Measurements from ENCODE around the genes CD164 and MICAL1.

- RAMPAGE, long total RNA = no peak
- RRBS, 2 experiments = no CpG with 5 or more reads among the region's 10 CpGs
CAGE:
- cytosol, long polyA minus RNA = no peak
- cytosol, long polyA plus RNA = no peak
- long polyA plus RNA = no peak
- nucleolus, long total RNA = no peak
- nucleus, long polyA plus RNA = no peak
- nucleus, long total RNA = no peak
Observed at GRCh38 chr6:108578364-108579465, 18.0 kb downstream of the FOXO3 start.

GRCh38 chr6:108588456-108588997, 27.8 kb downstream of the FOXO3 start:
- RAMPAGE, long total RNA = no peak
- RRBS, 2 experiments = no CpG with 5 or more reads among the region's 2 CpGs
CAGE:
- cytosol, long polyA minus RNA = no peak
- cytosol, long polyA plus RNA = no peak
- long polyA plus RNA = no peak
- nucleolus, long total RNA = no peak
- nucleus, long polyA plus RNA = no peak
- nucleus, long total RNA = no peak

- RAMPAGE, long total RNA = no peak
- RRBS, 2 experiments = no CpG with 5 or more reads among the region's 5 CpGs
CAGE:
- cytosol, long polyA minus RNA = no peak
- cytosol, long polyA plus RNA = no peak
- long polyA plus RNA = no peak
- nucleolus, long total RNA = no peak
- nucleus, long polyA plus RNA = no peak
- nucleus, long total RNA = no peak
Observed at GRCh38 chr6:108628982-108629508, 68.3 kb downstream of the FOXO3 start.

- RAMPAGE, long total RNA = no peak
- RRBS, 2 experiments = no CpG with 5 or more reads among the region's 7 CpGs
CAGE:
- cytosol, long polyA minus RNA = no peak
- cytosol, long polyA plus RNA = no peak
- long polyA plus RNA = no peak
- nucleolus, long total RNA = no peak
- nucleus, long polyA plus RNA = no peak
- nucleus, long total RNA = no peak
Observed at GRCh38 chr6:108686426-108687167, 125.9 kb downstream of the FOXO3 start.

GRCh38 chr6:108944634-108945381, 96.6 kb downstream of the ARMC2 start:
- RAMPAGE, long total RNA = no peak
- RRBS, 2 experiments = no CpG with 5 or more reads among the region's 9 CpGs
CAGE:
- cytosol, long polyA minus RNA = no peak
- cytosol, long polyA plus RNA = no peak
- long polyA plus RNA = no peak
- nucleolus, long total RNA = no peak
- nucleus, long polyA plus RNA = no peak
- nucleus, long total RNA = no peak

GRCh38 chr6:108951255-108951707, 103.1 kb downstream of the ARMC2 start:
- RAMPAGE, long total RNA = no peak
- RRBS, 2 experiments = no CpG with 5 or more reads among the region's 7 CpGs
CAGE:
- cytosol, long polyA minus RNA = no peak
- cytosol, long polyA plus RNA = no peak
- long polyA plus RNA = no peak
- nucleolus, long total RNA = no peak
- nucleus, long polyA plus RNA = no peak
- nucleus, long total RNA = no peak

DNA sequence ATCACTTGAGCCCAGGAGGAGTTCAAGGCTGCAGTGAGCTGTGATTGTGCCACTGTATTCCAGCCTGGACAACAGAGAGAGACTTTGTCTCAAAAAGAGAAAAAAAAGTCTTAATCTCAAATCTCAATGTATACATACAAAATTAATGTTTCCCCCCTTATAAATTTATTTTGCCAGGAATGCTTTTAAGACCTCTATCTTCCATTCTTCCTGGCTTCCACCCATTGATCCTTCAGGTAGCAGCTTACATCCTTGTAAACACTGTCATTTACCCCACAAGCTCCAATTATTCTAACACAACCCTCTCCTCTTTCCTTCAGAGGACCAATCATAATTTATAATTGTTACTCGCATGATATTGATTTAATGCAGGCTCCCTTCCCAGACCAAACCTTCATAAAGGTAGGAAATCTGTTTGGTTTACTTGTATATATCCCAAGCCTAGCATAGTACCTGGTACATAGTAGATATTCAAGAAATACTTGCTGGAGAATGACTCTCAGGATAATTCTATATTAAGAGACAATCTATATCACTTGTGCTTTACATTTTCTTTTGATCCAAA, 98.9 kb downstream of the SESN1 start:
- RAMPAGE, long total RNA = no peak
- RRBS, 2 experiments = no CpG with 5 or more reads among the region's 1 CpG
CAGE:
- cytosol, long polyA minus RNA = no peak
- cytosol, long polyA plus RNA = no peak
- long polyA plus RNA = no peak
- nucleolus, long total RNA = no peak
- nucleus, long polyA plus RNA = no peak
- nucleus, long total RNA = no peak

DNA sequence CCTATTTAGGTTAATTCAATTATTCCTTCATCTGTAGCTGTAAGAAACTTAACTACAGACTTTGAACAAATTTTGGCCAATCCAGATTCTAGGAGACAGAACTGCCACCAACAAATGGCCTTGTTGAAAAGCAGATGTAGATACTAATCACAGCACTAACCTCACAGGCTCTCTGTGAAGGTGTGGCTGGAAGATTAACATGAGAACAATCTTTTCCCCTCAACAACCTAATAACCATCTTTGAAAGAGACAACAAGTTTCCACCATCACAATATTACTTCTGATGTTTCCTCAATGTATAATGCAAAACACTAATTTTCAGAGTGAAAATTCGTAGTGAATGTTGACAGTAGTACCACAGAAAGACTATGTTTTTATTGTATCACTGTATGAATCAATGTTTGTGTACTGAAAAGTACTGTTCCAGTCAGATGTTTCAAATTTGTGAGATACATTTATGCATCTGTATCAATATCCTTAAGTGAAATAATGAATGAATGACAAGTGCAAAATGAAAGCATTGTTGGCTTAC, 87.7 kb downstream of the SESN1 start:
- RAMPAGE, long total RNA = no peak
- RRBS, 2 experiments = no CpG with 5 or more reads among the region's 1 CpG
CAGE:
- cytosol, long polyA minus RNA = no peak
- cytosol, long polyA plus RNA = no peak
- long polyA plus RNA = no peak
- nucleolus, long total RNA = no peak
- nucleus, long polyA plus RNA = no peak
- nucleus, long total RNA = no peak

DNA sequence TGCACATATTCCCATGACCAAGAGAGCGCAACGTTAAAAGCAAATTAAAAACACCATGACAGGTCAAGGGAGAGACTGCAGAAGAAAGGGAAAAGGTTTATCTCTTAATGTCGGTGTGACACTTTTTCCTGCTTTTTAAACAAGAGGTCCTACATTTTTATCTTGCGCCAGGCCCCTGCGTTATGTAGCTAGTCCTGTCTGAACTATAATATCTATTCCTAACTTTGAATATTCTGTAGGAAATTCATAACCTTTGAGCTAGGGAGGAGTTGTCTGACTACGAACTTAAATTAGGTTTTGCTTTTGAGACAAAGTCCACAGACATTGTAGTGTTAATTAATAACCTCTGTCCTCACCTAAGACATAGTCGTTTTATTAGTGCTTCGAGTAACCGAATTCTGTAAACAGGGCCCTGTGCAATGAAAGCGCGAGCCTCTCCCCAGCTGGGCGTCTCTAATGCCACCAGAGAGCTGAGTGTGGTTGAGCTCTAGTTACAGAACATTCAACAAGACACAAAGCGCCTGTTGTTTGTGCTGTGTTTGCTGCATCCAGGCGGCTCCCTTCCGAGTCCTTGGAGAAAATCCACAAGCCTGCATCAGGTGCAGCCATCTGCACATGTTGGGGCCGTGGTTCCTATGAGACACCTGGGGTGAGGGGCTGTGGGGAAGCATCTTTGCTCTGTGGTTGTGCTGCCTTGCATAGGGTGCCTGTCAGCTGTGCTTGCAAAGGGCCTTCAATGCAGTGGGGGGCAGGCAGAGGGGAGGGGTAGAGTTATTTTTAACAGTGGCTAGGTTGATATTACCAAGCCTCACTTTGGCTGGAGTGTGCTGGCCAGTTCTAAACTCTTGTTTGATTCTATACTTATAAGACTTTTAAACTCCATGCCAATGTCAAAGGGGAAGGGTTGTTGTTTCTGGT, 63.9 kb downstream of the CD164 start:
- RAMPAGE, long total RNA = no peak
- RRBS, 2 experiments = no CpG with 5 or more reads among the region's 16 CpGs
CAGE:
- cytosol, long polyA minus RNA = no peak
- cytosol, long polyA plus RNA = no peak
- long polyA plus RNA = no peak
- nucleolus, long total RNA = no peak
- nucleus, long polyA plus RNA = no peak
- nucleus, long total RNA = no peak

GRCh38 chr6:109372911-109373934, 9.0 kb downstream of the CD164 start:
- RAMPAGE, long total RNA = no peak
- RRBS, 2 experiments = no CpG with 5 or more reads among the region's 6 CpGs
CAGE:
- cytosol, long polyA minus RNA = no peak
- cytosol, long polyA plus RNA = no peak
- long polyA plus RNA = no peak
- nucleolus, long total RNA = no peak
- nucleus, long polyA plus RNA = no peak
- nucleus, long total RNA = no peak

DNA sequence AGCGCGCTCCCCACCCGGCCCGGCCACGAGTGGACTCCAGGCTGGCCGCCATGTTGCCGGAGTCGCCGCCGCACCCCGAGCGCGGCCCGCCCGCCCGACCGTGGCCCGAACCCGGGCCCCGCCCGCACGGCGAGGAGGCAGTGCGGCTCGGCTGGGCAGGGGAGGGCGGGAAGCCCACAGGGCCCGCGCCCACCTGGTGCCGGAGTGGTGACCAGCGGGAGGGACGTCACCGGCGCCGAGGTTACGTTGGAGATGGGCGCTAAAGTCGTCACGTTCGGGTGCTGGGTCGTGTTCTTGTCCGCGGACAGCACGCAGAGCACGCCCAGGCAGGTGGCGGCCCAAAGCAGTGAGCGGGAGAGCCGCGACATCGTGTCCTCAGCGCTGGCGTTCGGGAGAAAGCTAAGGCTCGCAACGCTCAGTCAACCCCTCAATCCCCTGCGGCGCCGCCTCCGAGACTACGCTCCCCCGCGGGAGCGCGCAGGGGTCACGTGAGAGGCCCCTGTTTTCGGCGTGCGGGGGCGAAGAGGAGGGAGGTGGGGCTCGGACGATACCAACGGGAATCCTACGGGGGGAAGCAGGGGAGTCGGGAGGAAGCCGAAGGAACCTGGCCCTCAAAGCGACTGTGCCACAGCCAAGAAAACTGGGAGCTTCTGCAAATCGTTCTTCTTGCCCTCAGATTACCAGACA, at the start of gene CD164:
Gene CD164, minus strand, starts transcription at position 457 of the 687 bp plus-strand sequence.
- RAMPAGE, long total RNA = start-site peak on the minus strand centred at position 432 of the sequence, 81 bp wide, 4,152 and 4,378 reads in 2 replicates
- RRBS, 2 experiments = under 1 to 2% methylated on average over 22 to 24 of the region's 76 CpGs
CAGE:
- cytosol, long polyA minus RNA = start-site peak on the minus strand centred at position 296 of the sequence, 10 bp wide, 41 reads; start-site peak on the minus strand centred at position 442 of the sequence, 107 bp wide, 734 reads
- cytosol, long polyA plus RNA = start-site peak on the minus strand centred at position 446 of the sequence, 104 bp wide, 2,512 and 2,560 reads in 2 replicates
- long polyA plus RNA = start-site peak on the minus strand centred at position 422 of the sequence, 55 bp wide, 1,649 and 2,141 reads in 2 replicates
- nucleolus, long total RNA = start-site peak on the minus strand centred at position 433 of the sequence, 70 bp wide, 1,024 reads
- nucleus, long polyA plus RNA = start-site peak on the minus strand centred at position 431 of the sequence, 73 bp wide, 928 and 1,207 reads in 2 replicates
- nucleus, long total RNA = no peak

- RAMPAGE, long total RNA = no peak
- RRBS, 2 experiments = no CpG with 5 or more reads among the region's 18 CpGs
CAGE:
- cytosol, long polyA minus RNA = no peak
- cytosol, long polyA plus RNA = no peak
- long polyA plus RNA = no peak
- nucleolus, long total RNA = no peak
- nucleus, long polyA plus RNA = no peak
- nucleus, long total RNA = no peak
Observed at GRCh38 chr6:109382698-109382935, 350 bp upstream of the CD164 start.

- RAMPAGE, long total RNA = no peak
- RRBS, 2 experiments = 0% methylated on average over 2 of the region's 20 CpGs; no CpG with 5 or more reads in 1 of the 2 experiments
CAGE:
- cytosol, long polyA minus RNA = no peak
- cytosol, long polyA plus RNA = no peak
- long polyA plus RNA = no peak
- nucleolus, long total RNA = no peak
- nucleus, long polyA plus RNA = no peak
- nucleus, long total RNA = no peak
Observed at GRCh38 chr6:109382936-109383547, 775 bp upstream of the CD164 start.

DNA sequence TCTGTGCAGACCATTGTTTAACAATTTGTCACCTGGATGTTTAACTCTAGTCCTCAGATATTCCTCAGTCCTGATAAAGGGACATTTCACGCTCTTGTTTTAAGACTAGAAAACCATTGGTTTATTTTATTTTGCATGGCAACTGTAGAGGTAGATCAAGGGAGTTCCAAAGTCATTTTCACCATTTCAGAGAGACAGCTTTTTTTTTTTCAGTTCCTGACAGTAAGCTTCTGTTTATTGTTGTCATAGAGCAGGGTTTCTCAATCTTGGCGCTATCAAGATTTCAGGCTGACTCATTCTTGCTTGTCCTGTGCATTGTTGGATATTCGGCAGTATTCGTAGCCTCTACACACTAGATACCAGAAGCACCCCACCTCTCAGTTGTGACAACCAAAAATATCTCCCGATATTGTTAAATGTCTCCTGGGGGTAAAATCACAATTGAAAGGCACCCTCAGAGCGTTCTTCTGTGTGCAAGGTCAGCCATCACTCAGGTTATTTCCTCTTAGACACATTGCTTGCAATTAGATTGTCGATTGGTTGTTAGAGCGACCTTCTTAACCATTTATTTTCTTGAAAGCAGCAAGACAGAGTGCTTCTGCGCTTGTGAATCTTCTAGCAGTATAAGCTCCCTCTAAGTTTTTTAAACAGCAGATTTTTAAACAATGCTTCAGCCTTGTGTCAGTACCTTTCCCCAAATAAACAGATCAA, 2.2 kb upstream of the CD164 start:
- RAMPAGE, long total RNA = no peak
- RRBS, 2 experiments = no CpG with 5 or more reads among the region's 9 CpGs
CAGE:
- cytosol, long polyA minus RNA = no peak
- cytosol, long polyA plus RNA = no peak
- long polyA plus RNA = no peak
- nucleolus, long total RNA = no peak
- nucleus, long polyA plus RNA = no peak
- nucleus, long total RNA = no peak

GRCh38 chr6:109389673-109390249, 7.5 kb upstream of the CD164 start:
- RAMPAGE, long total RNA = no peak
- RRBS, 2 experiments = no CpG with 5 or more reads among the region's 5 CpGs
CAGE:
- cytosol, long polyA minus RNA = no peak
- cytosol, long polyA plus RNA = no peak
- long polyA plus RNA = no peak
- nucleolus, long total RNA = no peak
- nucleus, long polyA plus RNA = no peak
- nucleus, long total RNA = no peak

DNA sequence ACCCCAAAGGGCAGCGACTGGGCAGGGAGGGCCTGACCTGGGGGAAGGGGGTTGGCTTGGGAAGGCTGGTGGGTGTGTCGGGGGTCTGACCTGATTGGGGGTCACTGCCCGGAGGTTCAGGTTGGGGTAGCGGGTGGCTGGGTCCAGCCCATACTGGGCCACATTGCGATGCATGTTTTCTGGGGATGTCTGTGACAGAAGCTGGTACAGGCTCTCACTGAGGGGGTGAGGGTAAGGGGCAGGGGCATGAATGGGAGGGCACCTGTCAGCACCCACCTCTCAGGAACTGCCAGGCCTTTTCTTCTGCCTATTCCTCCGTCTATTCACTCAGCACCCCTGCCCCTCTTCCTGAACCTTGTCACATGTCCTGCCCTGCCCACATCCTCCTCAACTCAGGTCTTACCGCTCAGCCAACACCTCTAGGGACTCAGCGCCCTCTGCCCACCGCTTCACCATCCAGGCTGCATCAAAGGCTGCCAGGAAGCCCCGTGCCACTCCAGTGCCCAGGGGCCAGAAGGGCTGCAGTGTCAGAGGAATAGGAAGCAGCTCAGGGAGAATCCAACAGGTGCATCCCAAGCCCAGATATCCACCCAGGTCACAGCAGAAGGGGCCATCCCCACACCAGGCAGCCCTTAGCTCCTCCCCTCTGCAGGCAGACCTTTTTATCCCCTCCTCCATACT, 5.9 kb downstream of the MICAL1 start:
- RAMPAGE, long total RNA = no peak
- RRBS, 2 experiments = no CpG with 5 or more reads among the region's 10 CpGs
CAGE:
- cytosol, long polyA minus RNA = no peak
- cytosol, long polyA plus RNA = no peak
- long polyA plus RNA = no peak
- nucleolus, long total RNA = no peak
- nucleus, long polyA plus RNA = no peak
- nucleus, long total RNA = no peak

DNA sequence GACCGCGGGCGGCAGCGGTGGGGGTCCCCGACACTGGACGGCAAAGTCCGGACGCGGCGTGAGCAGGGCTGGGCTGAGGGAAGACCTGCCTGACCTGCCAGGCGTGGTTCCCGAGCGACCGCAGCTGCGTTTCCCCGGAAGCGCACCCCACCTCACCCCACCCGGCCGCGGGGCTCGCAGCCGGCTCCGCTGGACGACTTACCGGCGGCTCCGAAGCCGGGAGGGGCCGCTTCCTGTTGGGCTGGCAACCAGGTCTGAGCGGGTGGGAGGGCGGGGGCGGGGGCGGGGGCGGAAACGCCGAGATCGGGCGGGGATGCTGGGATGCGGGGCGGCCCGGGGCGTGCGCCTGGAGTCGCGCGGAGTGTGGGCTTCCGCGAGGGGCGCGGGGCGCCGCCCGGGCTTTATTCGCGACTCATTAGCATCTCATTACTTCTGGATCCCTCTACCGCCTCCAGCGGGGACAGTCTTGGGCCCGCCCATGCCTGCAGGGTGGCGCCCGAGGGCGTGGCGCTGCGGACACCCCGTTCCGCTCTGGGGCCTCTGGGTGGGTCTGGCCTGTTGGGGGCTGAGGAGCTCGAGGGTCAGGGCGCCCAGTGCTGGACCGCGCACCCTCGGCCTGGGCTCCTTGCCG, at the start of gene MICAL1:
Gene MICAL1, minus strand, starts transcription at position 256 of the 631 bp plus-strand sequence.
- RAMPAGE, long total RNA = start-site peak on the minus strand centred at position 21 of the sequence, 415 bp wide, 298 and 394 reads in 2 replicates
- RRBS, 2 experiments = under 1 to 1% methylated on average over 23 to 24 of the region's 71 CpGs
CAGE:
- cytosol, long polyA minus RNA = start-site peak on the minus strand centred at position 224 of the sequence, 14 bp wide, 59 reads
- cytosol, long polyA plus RNA = start-site peak on the minus strand centred at position 182 of the sequence, 125 bp wide, 165 and 147 reads in 2 replicates
- long polyA plus RNA = no peak
- nucleolus, long total RNA = start-site peak on the minus strand centred at position 97 of the sequence, 6 bp wide, 65 reads; start-site peak on the minus strand centred at position 232 of the sequence, 81 bp wide, 291 reads; start-site peak on the minus strand centred at position 429 of the sequence, 112 bp wide, 120 reads; start-site peak on the plus strand centred at position 527 of the sequence, 140 bp wide, 19 reads
- nucleus, long polyA plus RNA = start-site peak on the minus strand centred at position 216 of the sequence, 494 bp wide, 715 and 3,245 reads in 2 replicates
- nucleus, long total RNA = no peak

DNA sequence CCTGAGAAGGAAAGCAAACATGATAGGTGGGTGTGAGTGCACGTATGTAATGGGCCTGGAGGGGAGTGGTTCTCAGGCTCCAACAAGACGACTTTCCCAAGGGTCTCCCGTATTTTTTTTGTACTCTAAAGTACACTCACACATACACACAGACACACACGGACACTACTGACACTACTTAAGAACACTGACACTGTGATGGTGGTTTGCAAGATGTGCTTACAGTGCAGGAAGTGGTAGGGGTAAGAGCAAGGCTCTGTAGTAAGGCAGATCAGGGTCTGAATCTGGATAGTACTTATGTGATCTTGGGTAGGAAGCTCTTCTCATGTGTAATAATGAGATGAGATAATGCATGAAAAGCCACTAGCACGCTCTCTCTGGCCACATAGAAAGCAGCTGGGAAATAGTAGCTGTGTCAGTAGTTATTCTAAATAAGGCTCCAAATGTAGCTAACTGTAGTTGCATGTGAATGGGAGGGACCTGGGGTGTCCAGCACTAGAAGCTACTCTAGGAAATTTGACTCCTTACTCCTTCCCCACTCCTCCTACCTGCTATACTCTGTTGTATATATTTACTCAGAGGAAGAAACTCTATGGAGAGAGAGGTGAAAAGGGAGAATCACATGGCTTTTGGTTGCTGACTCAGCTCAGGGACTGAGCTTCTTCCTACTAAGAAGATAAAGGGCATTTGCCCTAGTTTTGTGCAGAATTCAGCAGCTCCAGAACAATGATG, 8.4 kb upstream of the ZBTB24 start:
- RAMPAGE, long total RNA = no peak
- RRBS, 2 experiments = no CpG with 5 or more reads among the region's 5 CpGs
CAGE:
- cytosol, long polyA minus RNA = no peak
- cytosol, long polyA plus RNA = no peak
- long polyA plus RNA = no peak
- nucleolus, long total RNA = no peak
- nucleus, long polyA plus RNA = no peak
- nucleus, long total RNA = no peak

DNA sequence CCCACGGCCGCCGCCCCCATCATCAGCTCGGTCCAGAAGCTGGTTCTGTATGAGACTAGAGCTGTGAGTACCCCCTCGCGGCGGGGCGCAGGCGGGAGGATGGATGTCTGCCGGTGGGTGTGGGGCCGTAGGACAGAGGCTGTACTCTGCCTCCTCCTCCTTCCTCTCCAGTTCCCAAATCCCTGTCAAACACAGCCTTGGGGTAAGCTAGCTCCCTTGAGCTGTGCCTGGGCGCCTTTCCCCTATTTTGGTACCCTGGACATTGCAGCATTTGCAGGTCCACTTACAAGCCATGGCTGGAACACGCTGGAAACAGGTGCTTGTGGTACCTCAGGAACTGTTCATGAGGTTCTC, 320 bp downstream of the FIG4 start:
- RAMPAGE, long total RNA = no peak
- RRBS, 2 experiments = no CpG with 5 or more reads among the region's 13 CpGs
CAGE:
- cytosol, long polyA minus RNA = no peak
- cytosol, long polyA plus RNA = no peak
- long polyA plus RNA = no peak
- nucleolus, long total RNA = no peak
- nucleus, long polyA plus RNA = no peak
- nucleus, long total RNA = no peak

DNA sequence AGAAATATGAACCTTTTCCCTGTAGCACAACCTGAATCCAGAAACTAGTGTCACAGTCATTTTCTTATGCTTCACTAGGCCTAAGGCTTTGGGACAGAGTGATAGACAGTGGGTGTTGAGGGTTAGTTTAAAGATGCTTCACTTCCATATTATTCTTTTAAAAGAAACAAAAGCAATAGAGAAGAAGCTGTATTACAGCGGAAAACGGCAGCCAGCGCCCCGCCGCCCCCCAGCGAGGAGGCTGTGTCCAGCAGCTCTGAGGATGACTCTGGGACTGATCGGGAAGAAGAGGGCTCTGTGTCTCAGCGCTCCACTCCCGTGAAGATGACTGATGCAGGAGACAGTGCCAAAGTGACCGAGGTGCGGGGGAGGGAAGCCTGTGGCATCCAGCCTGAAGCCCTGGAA, 100.1 kb downstream of the FIG4 start:
- RAMPAGE, long total RNA = no peak
- RRBS, 2 experiments = no CpG with 5 or more reads among the region's 11 CpGs
CAGE:
- cytosol, long polyA minus RNA = no peak
- cytosol, long polyA plus RNA = no peak
- long polyA plus RNA = no peak
- nucleolus, long total RNA = no peak
- nucleus, long polyA plus RNA = no peak
- nucleus, long total RNA = no peak